H7 (cell line): ENCODE results near the genes SGO1, UBE2E2 and LRRC3B.

GRCh38 chr3:20185760-20186694 is at the start of gene SGO1:
SGO1 (minus strand) TSS chr3:20186206.
- RAMPAGE, long total RNA, result start-site peak on the minus strand at chr3:20186200-20186211, 120 reads

DNA sequence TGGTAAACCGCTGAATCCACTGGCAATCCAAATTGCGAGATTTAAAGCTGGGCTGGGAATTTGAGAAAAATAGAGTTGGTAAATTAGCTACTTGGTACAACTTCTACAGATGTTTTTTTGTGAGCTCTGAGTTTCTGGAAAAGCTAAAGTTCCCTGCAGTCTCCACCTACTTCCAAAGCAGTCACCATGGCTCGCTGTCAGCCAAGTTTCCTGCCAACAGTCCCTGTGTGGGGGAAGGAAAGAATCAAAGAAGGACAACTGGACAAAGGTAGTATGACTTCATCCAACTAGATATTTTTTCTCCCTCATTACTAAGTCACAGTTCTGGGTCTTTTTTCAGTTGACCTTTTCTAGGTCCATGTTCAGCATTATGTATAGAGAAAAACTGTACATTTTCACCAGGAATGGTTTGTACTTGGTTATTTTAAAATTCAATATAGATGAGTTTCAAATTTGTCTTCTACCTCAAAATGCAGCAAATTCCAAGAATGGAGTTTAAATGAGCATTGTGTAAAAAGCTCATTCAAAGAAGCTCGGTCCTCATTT is 105.4 kb downstream of the ZNF385D start:
- RAMPAGE, long total RNA, result no peak

- RAMPAGE, long total RNA, result no peak
These were observed 370.1 kb upstream of the ZNF385D start for GRCh38 chr3:22121017-22121590.

- RAMPAGE, long total RNA, result no peak
These were observed 200.3 kb upstream of the UBE2E2 start for GRCh38 chr3:23002835-23003167.

- RAMPAGE, long total RNA, result start-site peak on the plus strand at chr3:23203118-23203126, 76 reads
These were observed at the start of gene UBE2E2 for GRCh38 chr3:23202835-23203929. UBE2E2 (plus strand) TSS chr3:23203327.

DNA sequence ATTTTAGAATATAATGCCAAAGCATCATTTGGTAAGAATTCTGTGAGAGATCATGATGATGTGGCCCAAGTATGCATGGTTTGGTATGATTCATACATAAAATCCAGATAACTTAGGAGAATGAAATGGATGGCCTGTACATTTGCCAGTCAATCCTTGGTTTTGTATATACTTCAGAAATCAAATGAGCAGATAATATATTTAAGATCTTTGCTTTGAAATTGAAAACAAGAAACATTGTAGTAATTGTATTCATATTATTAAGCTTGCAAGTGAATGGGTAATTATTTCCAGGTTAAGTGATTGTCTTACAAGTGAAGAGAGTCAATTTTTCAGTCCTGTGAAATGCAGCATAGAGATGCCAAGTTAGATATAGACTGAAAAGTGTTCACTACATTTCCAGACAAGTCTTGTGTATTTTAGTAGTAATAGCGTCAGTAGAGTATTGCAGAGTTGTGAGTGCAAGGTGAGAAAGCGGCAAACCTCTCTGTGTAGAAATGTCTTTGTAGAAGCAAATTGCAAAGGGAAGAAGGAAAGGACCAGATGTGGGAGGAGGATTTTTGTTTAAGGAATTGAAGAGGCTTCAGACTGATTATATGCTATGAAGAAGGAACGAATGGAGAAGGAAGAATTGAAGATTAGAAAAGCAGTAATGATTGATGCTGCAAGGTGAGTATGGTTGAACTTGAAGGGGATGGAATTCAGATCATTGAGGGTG is 61.6 kb downstream of the UBE2E2 start:
- RAMPAGE, long total RNA, result no peak

GRCh38 chr3:23309350-23309904 is 106.3 kb downstream of the UBE2E2 start:
- RAMPAGE, long total RNA, result no peak

DNA sequence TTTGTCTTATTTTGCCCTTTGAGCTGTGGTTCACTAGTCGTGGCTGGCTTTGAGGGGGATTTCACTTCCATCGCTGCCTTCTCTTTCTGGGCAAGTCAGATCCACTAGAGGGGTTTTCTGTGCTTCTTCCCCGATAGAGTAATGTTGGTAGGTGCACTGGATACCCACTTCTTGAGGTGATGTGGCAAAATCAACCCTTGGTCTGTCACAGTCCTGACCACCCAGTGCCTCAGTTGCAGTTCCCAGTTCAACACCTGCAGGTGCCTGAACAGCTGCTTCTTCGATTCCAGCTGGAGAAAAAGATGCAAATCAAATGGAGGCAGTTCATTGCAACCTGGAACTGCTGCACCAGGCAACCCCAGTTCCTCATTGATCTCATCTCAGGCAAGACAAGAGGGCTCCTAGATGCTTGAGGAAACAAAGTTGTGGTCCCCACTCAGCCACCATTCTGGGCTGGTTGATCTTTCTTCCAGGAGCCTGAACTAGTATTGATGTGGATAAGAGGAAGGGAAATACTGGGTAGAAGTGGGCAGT is 186.6 kb downstream of the UBE2E2 start:
- RAMPAGE, long total RNA, result no peak

DNA sequence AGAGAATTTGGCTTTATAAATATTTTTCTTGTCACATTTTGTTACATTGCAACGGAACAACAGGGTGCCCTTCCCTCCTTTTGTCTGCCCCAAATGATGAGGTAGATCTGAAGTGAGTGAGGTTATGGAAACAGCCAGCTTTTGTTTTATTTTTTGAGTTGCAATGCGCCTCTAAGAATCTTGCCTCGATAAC is 1.6 kb downstream of the NR1D2 start:
- RAMPAGE, long total RNA, result no peak

GRCh38 chr3:23981886-23982257 is 36.8 kb downstream of the NR1D2 start:
- RAMPAGE, long total RNA, result no peak

GRCh38 chr3:24019153-24019646 is 74.1 kb downstream of the NR1D2 start:
- RAMPAGE, long total RNA, result no peak

- RAMPAGE, long total RNA, result no peak
These were observed 165.5 kb downstream of the THRB start for GRCh38 chr3:24328942-24329777.

GRCh38 chr3:24478358-24479055 is 16.1 kb downstream of the THRB start:
- RAMPAGE, long total RNA, result no peak

- RAMPAGE, long total RNA, result no peak
These were observed 27.6 kb upstream of the THRB start for GRCh38 chr3:24522218-24522581.

DNA sequence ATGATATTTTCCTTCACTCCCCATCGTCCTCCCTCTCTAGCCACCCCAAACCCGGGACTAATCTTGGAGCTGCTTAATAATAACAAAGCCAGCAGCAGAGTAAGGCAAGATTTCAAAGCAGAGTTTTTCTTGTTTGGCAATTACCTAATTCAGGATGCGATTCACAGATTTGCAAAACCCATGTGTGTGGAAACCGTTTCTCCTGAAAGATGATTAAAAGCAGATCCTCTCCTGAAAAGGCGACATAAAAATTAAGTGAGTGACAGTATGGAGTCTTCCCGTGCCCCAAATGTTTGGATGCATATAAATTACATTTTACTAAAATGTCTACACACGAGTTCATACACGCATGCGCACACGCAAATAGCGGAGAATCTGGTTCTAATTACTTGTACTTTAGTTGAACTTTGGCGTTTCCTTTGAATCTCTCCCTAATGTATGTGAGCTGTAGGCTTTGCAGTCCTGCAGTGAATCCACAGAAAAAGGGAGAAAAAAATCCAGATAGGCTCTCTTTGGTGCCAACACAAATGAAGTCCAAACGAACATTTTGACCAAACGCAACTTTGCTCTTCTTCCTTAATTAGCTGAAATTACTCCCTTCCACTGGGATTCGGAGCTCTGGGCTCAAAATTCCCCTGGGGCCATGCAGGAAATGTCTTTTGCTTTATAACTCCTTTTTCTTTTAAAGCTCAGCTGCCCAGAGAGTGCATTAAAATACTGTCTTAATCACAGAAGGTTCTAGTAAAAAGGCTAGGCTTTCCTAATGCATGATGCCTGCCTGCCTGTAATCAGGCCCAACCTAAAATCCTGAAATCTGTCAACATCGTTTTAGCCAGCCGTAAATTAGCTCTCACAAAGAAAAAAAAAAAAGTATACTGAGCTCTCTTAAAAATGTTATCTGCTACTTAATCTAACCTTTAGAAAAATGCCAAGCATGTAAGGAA is 26.0 kb downstream of the RARB start:
- RAMPAGE, long total RNA, result no peak

DNA sequence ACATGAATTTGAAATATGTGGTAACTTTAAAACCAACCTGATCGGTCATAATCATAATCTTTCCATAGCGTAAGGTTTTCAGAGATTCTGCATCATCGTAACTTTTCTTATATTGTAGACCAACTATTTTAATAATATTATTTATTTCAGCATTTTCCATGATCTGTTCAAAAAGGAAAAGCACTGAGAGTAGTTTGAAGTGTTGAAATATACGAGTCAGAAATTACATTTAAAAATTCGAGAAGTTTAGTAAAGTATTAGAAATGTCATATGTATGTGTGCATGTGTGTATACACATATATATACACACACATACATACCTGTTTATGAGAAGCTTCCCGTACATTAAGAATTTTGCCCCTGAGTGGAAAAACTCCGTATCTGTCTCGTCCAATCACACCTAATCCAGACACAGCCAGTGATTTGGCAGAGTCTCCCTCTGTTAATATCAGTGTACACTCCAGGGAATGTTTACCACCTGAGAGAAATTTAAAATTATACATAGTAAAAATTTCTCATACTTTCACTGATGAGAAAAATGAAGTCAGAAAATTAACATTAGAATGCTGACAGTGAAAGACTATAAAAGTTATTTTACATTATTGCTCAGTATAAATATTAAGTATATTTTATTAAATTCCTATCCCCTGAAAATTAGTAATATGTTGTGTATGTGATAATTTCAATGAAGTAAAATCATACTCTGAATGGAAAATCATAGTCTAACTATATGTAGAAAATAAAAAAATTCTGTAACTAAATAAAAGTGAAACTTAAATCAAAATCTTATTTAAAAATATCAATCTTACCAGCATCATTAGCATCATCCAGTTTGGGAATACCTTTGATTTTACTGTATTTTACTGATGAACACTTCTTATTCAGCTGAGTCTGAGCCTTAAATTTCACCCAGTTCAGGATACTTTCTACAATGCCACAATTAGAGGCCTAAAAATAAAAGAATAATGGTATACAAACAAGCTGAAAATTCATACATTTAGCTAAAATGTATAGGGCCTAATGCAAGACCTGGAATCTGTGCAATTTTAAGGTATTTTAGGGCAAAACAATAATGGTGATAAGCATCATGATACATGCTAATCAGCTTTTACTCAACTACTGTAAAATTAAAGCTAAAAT is 34.3 kb downstream of the TOP2B start:
- RAMPAGE, long total RNA, result no peak

GRCh38 chr3:26622526-26623449 is at the start of gene LRRC3B:
LRRC3B (plus strand) TSS chr3:26622772.
- RAMPAGE, long total RNA, result no peak

- RAMPAGE, long total RNA, result no peak
These were observed 49.2 kb downstream of the NEK10 start for GRCh38 chr3:27319810-27320645.

GRCh38 chr3:27329282-27329702 is 39.9 kb downstream of the NEK10 start:
- RAMPAGE, long total RNA, result no peak

GRCh38 chr3:27426149-27426581 is 57.0 kb upstream of the NEK10 start:
- RAMPAGE, long total RNA, result no peak